Breast epithelium (tissue), 2 donors: ENCODE measurements around a stretch of chr6.

GRCh38 chr6:76876144-76876730, 587.1 kb downstream of the HTR1B start:
- PRO-cap = no peak
- RAMPAGE, long total RNA, 2 experiments = no peak in any of the 2 experiments

DNA sequence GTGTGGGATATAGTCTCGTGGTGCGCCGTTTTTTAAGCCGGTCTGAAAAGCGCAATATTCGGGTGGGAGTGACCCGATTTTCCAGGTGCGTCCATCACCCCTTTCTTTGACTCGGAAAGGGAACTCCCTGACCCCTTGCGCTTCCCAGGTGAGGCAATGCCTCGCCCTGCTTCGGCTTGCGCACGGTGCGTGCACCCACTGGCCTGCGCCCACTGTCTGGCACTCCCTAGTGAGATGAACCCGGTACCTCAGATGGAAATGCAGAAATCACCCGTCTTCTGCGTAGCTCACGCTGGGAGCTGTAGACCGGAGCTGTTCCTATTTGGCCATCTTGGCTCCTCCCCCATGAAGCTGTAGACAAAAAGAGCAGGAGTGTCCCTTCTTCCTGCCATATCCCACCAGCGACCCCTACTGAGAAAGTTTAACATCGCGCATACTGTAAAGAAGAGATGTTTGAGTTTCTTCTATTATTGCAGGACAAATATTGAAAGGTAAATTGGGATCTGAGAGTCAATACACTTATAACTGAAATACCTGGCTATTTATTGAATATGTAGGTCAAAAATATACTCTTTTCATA, 586.5 kb downstream of the HTR1B start:
- PRO-cap = no peak
- RAMPAGE, long total RNA, 2 experiments = no peak in any of the 2 experiments

- PRO-cap = no peak
- RAMPAGE, long total RNA, 2 experiments = no peak in any of the 2 experiments
Observed at GRCh38 chr6:77087089-77087487, 376.2 kb downstream of the HTR1B start.

DNA sequence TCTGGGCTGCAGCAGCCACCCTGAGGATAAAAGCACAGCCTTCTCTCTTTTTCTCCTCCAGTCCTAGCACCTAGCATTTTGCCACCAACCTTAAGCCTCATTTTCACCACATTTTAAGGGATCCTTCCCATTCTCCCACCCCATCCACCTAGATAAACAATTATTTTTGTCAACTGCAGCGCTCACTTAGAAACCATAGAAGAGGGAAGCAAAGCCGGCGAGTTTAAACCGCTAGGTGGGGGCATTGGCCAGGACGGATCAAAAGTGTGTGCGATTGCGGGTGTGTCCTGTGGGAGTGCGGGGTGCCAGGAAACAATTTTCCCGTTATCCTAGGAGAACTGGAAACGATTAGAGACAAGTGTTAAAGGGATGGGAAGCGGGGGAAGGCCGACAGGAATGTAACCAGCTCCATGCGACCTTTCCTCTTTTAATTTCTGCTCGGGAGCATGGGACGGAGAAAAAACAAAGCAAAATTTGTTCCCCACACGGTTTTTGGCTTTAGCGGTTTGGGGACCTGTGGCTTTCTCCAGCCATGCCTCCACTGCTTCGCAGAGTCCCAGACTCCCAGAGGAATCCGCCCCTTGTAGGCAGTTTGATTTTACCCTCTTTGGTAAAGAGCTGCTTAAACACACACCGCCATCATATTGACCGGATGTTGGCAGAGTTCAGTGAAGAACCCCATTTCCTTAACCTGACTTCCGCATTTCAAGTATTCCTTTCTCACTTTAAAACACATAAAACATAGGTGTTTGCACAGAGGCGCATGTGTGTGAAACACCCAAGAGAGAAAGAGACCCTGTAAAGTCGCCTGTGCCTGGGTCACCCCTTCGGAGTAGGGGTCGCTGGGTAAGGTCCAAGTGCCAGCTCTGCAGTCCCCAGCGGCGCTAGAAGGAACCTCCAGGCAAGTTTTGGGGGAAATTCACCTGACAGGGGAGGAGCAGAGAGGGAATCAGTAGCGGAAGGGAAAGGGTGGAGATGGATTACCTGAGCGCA, 2.9 kb upstream of the HTR1B start:
- PRO-cap = no peak
- RAMPAGE, long total RNA, 2 experiments = no peak in any of the 2 experiments

GRCh38 chr6:77834437-77834869, 181.6 kb downstream of the MEI4 start:
- PRO-cap = no peak
- RAMPAGE, long total RNA, 2 experiments = no peak in any of the 2 experiments

DNA sequence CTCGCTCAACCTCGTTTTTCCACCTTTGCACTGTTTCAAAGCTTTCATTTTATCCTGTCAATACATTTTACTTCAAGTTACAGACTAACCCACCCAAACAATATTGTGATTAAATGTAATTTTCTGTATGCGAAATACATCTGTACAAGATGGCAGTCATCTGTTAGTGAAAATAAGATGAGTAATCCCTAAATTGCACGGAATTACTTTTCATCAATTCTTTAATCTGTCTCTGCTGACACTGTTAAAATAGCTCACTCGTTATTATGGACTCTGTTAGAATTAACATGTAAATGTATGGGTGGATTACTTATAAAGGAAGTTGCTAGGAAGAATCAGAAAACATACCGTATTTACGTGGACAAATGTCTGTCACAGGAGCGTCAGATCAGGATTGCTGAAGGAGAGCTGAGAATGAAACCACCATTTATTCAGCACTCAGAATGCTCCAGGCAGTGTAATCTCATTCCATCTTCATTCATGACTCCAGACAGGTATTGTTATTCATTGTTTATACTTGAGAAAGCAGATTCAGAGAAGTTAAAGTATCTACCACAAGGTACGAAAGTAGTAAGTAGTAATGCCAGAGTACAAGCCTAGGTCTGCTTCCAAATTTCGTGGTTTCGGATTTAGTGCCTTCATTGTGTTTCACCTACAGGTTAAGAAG, 1.3 kb upstream of the LCA5 start:
- PRO-cap = no peak
- RAMPAGE, long total RNA, 2 experiments = no peak in any of the 2 experiments

DNA sequence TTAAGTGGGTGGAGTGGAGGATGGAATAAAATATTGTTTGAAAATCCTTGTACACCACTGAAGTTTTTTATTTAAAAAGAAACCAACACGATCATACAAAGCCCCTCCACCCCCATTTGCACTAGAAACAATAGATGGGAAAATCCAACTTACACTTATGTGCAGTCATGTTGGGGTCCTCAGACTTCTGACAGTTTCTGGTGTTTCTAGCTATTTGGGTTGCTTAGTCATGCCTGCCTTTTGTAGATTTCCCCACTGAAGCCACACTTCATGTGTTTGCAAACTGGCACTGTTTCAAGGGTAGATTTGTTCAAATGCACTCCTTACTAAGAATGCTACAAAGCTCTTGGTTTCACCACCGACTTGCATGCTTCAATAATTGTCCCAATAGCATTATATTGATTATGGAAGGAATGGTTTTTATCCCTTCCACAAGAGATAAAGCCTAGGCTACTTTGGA, 1.4 kb downstream of the SH3BGRL2 start:
- PRO-cap = no peak
- RAMPAGE, long total RNA, 2 experiments = no peak in any of the 2 experiments

GRCh38 chr6:81264978-81265607, 487.4 kb downstream of the TENT5A start:
- PRO-cap = no peak
- RAMPAGE, long total RNA, 2 experiments = no peak in any of the 2 experiments

- PRO-cap = no peak
- RAMPAGE, long total RNA, 2 experiments = no peak in any of the 2 experiments
Observed at GRCh38 chr6:81749600-81750283, 2.7 kb downstream of the TENT5A start.

DNA sequence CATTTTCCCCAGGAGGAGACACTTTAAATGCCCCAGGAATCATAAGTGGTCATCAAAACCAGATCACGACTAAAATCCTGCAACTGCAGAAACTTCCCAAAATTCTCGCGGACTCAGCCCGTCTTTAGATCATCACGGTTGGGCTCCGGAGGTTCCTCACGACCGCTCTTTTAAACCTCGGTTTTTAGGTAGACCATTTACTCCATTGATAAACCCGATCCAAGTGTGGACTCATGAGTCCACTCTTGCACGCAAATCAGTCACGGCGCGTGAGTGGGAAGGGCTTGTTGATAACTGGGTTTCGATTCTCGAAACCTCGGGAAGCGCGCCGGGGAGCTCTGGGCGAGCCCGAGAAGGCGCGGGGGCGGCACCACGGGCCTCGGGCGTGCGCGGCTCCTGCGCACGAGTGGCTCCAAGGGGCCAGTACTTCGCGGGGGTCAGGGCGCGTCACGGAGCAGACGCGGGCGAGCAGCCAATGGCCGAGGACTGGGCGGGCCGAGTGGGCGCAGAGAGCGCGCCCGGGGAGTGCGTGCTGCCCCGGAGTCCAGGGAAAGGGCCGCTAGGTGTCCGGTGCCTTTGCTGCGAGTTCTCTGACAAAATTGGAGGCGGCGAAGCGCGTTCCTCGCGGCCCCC, 598 bp upstream of the TENT5A start:
- PRO-cap = bidirectional peak, plus-strand start at position 540 of the sequence, minus-strand start at position 408 of the sequence
- RAMPAGE, long total RNA, 2 experiments = no peak in any of the 2 experiments

DNA sequence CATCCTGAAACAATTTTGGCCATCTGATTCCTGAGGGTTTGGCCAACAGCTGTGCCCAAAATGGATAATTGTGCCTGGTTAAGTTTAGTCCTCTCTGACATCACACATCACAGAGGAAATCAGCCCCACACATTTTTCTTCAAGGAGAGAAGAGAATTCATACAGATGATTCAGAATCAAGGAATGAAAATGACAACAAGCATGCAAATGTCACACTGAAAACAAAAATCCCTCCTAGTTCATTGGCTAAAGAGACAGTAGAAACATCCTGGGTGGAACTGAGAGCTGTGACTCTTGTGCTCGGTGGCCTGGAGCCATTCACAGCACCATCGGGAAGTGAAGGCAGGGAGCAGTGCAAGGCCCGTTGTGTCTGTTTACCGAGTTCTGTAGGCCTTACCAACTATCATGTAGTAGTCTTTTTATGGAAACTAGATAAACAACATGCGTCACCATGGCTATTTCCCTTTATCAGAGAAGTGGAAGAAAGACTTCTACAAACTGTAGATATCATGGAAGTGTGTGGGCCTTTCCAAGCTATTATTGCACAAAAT, 81.7 kb upstream of the TENT5A start:
- PRO-cap = no peak
- RAMPAGE, long total RNA, 2 experiments = no peak in any of the 2 experiments

DNA sequence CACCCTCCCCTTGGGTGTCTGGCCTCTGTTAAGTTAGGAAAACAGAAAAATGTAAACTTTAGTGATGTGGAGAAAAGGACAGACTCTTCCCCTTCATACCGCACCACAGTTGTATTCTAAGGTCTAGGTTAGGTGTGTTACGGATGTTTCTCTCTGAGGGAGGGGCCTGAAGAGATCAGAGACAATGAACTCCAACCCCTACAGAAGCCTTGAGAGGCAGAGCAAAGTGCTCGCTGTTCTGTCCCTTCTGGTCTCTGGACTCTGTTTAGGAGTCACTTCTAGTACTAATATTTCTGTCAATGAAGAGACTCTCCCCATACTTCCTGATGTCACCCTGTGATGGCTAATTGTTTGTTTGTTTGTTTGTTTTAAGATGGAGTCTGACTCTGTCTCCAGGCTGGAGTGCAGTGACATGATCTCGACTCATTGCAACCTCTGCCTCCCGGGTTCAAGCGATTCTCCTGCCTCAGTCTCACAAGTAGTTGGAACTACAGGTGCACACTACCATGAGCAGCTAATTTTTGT, 181.8 kb upstream of the TENT5A start:
- PRO-cap = no peak
- RAMPAGE, long total RNA, 2 experiments = no peak in any of the 2 experiments

DNA sequence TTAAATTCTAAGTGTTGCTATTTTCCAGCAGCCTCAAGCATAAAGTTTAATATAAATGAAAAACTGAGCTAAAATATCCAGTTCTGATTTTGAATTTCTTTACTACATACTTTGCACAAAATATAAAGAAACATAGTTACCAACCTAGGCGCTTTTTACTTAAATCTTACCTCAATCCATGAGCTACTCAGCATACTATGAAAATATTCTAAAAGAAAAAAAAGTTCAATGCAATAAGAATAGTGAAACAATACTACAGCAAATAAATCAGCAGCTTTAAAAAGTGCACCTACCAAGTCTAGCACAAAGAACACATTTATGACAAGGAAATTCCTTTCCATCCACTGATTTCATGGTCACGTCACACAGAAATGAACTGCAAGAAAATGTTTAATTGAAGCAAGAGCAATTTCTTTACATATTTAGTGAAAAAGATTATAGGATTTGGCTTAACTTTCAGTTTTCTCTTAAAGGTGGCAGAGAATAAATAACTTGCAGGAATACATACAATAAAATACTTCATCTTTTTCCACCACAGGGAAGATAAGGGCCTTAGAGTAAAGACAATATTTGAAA, 36.3 kb downstream of the IBTK start:
- PRO-cap = no peak
- RAMPAGE, long total RNA, 2 experiments = no peak in any of the 2 experiments

DNA sequence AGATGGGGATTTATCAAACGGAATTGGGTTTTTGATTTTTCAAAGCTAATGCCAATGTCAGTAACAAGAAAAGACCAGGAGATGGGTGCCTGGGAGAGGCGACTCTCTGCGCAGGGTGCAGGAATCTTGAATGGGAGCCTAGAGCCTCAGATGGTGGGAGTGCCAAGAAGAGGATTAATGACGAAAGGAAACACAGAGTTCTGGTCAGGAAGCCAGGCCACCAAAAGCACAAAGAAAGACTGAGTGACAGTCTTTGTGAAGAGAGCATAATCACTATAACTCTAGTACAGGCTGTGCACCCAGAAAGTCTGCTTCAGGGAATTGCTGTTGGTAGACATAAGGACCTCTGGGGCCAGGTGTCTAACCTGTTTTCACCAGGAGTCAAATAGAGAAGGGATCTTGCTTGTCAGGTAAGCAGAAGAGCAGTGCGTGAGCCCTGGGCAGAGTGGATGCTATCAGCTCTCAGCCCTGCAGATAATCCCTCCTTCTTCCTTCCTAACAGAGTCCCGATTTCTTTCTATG, 347.9 kb downstream of the TPBG start:
- PRO-cap = no peak
- RAMPAGE, long total RNA, 2 experiments = no peak in any of the 2 experiments

DNA sequence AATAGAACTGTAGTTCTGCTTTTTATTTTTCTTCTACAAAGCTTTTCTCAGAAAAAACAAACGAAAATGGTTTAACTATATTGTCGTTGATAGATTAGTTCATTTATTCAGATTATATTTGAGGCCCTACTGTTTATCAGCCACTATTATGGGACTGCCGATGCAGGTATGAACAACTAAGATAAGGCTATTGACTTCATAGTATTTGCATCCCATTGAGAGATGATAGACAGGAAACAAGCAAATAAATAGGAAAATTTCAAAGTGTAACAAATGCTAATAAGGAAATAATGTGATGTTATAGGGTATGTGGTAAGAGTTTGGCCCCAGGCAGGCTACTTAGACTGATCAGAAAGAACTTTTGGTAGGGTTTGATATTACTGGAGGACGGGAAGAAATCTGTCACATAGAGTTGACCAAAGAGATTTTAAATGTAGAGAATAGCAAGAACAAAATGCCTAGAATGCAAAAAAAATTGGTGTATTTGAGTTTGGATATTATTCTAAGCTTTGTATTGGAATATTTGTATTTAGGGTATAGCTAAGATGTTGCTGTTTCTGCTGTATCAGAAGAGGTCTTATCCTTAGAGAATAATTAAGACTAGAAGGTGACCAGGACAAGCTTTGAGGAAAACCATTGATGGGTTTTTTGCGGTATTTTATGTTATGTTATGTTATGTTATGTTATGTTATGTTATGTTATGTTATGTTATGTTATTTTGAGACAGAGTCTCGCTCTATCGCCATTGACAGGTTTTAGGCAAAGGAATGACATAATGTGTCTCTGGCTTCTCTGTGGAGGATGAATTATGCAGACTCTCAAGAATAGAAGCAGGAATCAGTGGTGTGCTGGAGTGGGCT, 17.9 kb downstream of the DOP1A start:
- PRO-cap = no peak
- RAMPAGE, long total RNA, 2 experiments = no peak in any of the 2 experiments

GRCh38 chr6:83260548-83261108, 67.5 kb downstream of the RWDD2A start:
- PRO-cap = no peak
- RAMPAGE, long total RNA, 2 experiments = no peak in any of the 2 experiments

GRCh38 chr6:83333679-83334062, 97.2 kb downstream of the ME1 start:
- PRO-cap = no peak
- RAMPAGE, long total RNA, 2 experiments = no peak in any of the 2 experiments

DNA sequence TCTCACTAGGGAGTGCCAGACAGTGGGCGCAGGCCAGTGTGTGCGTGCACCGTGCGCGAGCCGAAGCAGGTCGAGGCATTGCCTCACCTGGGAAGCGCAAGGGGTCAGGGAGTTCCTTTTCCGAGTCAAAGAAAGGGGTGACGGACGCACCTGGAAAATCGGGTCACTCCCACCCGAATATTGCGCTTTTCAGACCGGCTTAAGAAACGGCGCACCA, 96.9 kb downstream of the ME1 start:
- PRO-cap = no peak
- RAMPAGE, long total RNA, 2 experiments = no peak in any of the 2 experiments

- PRO-cap = no peak
- RAMPAGE, long total RNA, 2 experiments = no peak in any of the 2 experiments
Observed at GRCh38 chr6:83431613-83432205, 858 bp upstream of the ME1 start.

GRCh38 chr6:83943559-83944201, 84.2 kb downstream of the CYB5R4 start:
- PRO-cap = no peak
- RAMPAGE, long total RNA, 2 experiments = no peak in any of the 2 experiments